HepG2 (cell line): ENCODE data around the genes TPRG1L, CCDC27, C1orf174, KCNAB2, HES2 and TNFRSF25.

DNA sequence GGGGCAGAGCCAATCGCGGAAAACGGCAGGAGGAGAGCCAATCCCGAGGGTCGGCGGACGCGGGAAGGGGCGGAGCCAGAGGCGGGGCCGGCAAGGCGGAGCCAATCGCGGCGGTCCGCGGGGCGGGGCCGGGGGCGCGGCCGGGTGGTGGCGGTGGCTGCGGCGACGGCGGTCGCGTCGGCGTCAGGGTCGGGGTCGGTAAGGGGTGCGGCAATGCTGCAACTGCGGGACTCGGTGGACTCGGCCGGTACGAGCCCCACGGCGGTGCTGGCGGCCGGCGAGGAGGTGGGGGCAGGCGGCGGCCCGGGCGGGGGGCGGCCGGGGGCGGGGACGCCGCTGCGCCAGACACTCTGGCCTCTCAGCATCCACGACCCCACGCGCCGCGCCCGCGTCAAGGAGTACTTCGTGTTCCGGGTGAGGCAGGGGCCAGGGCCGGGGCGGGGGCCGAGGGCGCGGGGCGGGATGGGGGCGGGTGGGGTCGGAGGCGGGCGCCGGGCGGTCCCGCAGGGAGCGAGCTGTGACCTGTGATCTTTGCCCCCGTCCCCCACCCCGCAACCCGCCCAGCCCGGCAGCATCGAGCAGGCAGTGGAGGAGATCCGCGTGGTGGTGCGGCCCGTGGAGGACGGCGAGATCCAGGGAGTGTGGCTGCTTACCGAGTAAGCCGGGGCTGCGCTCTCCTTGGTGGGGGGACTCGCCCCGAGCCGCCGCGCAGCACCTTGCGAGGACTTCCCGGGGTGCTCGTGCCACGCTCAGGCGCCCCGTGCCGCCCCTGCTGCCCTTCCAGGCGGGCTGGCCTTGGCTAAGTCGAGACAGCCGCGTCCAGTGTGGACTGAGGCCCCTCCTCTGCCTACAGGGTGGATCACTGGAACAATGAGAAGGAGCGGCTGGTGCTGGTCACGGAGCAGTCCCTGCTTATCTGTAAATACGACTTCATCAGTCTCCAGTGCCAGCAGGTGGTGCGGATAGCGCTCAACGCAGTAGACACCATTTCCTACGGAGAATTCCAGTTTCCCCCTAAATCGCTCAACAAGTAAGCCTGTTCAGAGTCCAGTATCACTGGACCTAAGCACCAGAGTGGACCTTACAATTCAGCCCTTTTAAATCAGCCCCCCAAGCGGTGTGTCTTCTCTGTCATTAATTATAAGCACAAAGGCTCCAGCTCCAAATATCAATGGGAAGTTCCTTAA lies at the start of gene TPRG1L:
TPRG1L (plus strand) TSS at position 156 of the 1,187 bp plus-strand sequence.
- RRBS, 2 experiments: 1 to 2% methylated on average over 60 to 64 of the region's 116 CpGs
CAGE:
- cytosol, long polyA minus RNA: start-site peak on the plus strand centred at position 190 of the sequence, 41 bp wide, 17 reads
- cytosol, long polyA plus RNA: start-site peak on the plus strand centred at position 173 of the sequence, 41 bp wide, 101 and 228 reads in 2 replicates; start-site peak on the plus strand centred at position 597 of the sequence, 96 bp wide, 114 and 43 reads in 2 replicates
- long polyA plus RNA: start-site peak on the plus strand centred at position 168 of the sequence, 31 bp wide, 248 and 425 reads in 2 replicates
- nucleus, long polyA minus RNA: no peak
- nucleus, long polyA plus RNA: no peak

DNA sequence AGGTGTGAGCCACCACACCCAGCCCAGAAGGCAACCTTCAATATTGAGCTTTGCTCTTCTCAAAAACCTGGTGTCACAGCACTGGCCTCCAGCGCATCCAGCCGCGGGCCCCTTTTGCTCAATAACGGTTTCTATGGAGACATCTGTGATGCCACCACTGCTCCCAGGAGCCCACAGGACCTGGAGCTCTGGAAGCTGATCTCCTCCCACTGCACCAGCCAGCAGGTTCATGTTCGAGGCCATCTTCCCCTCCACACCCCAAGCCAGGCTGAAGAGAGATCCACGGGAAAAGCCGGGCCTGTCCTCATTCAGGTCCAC lies at the start of gene CCDC27:
CCDC27 (plus strand) TSS at position 198 of the 318 bp plus-strand sequence.
- RRBS, 2 experiments: no CpG with 5 or more reads among the region's 7 CpGs
CAGE:
- cytosol, long polyA minus RNA: no peak
- cytosol, long polyA plus RNA: no peak
- long polyA plus RNA: no peak
- nucleus, long polyA minus RNA: no peak
- nucleus, long polyA plus RNA: no peak

- RRBS, 2 experiments: 2 to 3% methylated on average over 20 to 21 of the region's 72 CpGs
CAGE:
- cytosol, long polyA minus RNA: start-site peak on the minus strand at chr1:3900262-3900285, 5 reads
- cytosol, long polyA plus RNA: start-site peak on the minus strand at chr1:3900220-3900267, 253 and 221 reads in 2 replicates
- long polyA plus RNA: no peak
- nucleus, long polyA minus RNA: no peak
- nucleus, long polyA plus RNA: start-site peak on the minus strand at chr1:3900221-3900231, 36 and 50 reads in 2 replicates
Measured at GRCh38 chr1:3899265-3900554, at the start of gene C1orf174. Gene C1orf174 (minus strand): TSS chr1:3900272.

DNA sequence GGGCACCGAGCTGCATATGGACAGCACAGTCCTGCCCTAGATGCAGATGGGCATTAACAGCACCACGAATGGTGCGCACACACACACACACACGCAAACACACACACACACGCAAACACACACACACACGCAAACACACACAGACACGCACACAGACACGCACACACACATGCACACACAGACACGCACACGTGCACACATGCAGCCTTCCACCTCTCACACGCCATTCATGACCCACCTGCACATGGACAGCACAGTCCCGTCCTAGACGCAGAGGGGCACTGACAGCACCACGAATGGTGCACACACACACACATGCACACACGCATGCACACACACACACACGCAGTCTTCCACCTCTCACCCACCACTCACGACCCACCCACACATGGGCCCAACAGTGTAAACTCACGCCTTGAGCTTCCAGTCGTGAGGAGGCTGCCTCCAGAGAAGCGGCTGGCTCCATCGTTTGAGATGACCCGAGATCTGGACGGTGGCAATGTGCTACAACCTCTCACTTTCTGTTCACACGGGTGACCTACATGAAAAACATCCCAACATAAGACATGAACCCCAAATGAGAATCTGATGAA lies 112.4 kb downstream of the NPHP4 start:
- RRBS, 2 experiments: no CpG with 5 or more reads among the region's 24 CpGs
CAGE:
- cytosol, long polyA minus RNA: no peak
- cytosol, long polyA plus RNA: no peak
- long polyA plus RNA: no peak
- nucleus, long polyA minus RNA: no peak
- nucleus, long polyA plus RNA: no peak

GRCh38 chr1:5907969-5908361 lies 84.3 kb downstream of the NPHP4 start:
- RRBS, 2 experiments: no CpG with 5 or more reads among the region's 8 CpGs
CAGE:
- cytosol, long polyA minus RNA: no peak
- cytosol, long polyA plus RNA: no peak
- long polyA plus RNA: no peak
- nucleus, long polyA minus RNA: no peak
- nucleus, long polyA plus RNA: no peak

GRCh38 chr1:6045751-6046173 lies at the start of gene KCNAB2:
Gene KCNAB2 (plus strand): TSS chr1:6045888.
- RRBS, 2 experiments: no CpG with 5 or more reads among the region's 16 CpGs
CAGE:
- cytosol, long polyA minus RNA: no peak
- cytosol, long polyA plus RNA: no peak
- long polyA plus RNA: no peak
- nucleus, long polyA minus RNA: no peak
- nucleus, long polyA plus RNA: no peak

GRCh38 chr1:6271525-6272110 lies 10.7 kb upstream of the GPR153 start:
- RRBS, 2 experiments: 90 to 94% methylated on average over 1 to 2 of the region's 19 CpGs
CAGE:
- cytosol, long polyA minus RNA: no peak
- cytosol, long polyA plus RNA: no peak
- long polyA plus RNA: no peak
- nucleus, long polyA minus RNA: no peak
- nucleus, long polyA plus RNA: no peak

DNA sequence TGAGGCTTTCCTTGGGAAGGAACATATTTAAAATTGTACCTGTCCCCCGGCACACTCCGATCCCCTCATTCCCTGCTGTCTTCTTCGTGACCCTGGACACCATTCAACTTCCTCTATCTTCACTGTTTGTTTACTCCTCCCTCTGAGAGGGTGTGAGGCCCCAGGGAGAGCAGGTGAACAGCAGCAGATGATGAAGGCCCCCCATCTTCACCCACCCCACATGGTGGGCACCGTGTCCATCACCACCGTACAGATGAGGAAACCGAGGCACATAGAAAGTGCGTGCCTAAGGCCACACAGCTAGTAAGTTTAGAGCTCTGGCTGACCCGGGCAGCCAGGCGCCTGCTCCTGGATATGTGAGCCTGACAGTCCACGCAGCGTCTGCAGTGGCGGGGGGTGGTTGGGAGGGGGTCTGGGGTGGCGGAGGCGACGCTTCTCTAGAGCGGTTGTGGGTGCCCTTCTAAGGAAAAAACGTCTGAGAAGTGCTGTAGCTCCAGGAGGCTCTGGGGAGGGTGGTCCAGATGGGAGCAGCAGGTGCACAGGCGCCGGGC lies 16.9 kb upstream of the GPR153 start:
- RRBS, 2 experiments: no CpG with 5 or more reads among the region's 19 CpGs
CAGE:
- cytosol, long polyA minus RNA: no peak
- cytosol, long polyA plus RNA: no peak
- long polyA plus RNA: no peak
- nucleus, long polyA minus RNA: no peak
- nucleus, long polyA plus RNA: no peak

DNA sequence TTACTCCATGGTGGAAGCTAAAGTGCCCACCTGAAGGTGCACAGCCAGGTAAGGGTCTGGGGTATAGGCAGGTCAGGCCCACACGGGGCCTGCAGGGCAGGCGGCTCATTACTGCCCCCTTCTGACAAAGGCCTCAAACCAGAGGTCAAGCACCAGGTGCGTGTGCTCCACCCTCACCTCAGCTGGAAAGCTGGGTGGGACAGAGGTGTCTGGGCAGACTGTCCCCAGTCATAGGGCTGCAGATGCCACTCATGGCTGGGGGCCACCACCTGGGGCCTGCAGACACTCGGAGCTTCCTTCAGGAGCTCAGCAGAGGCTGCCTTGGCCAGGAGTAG lies 36.3 kb downstream of the ACOT7 start:
- RRBS, 2 experiments: no CpG with 5 or more reads among the region's 4 CpGs
CAGE:
- cytosol, long polyA minus RNA: no peak
- cytosol, long polyA plus RNA: no peak
- long polyA plus RNA: no peak
- nucleus, long polyA minus RNA: no peak
- nucleus, long polyA plus RNA: no peak

GRCh38 chr1:6384851-6385278 lies 8.7 kb downstream of the ACOT7 start:
- RRBS, 2 experiments: no CpG with 5 or more reads among the region's 3 CpGs
CAGE:
- cytosol, long polyA minus RNA: no peak
- cytosol, long polyA plus RNA: no peak
- long polyA plus RNA: no peak
- nucleus, long polyA minus RNA: no peak
- nucleus, long polyA plus RNA: no peak

- RRBS, 2 experiments: 2 to 3% methylated on average over 44 to 46 of the region's 110 CpGs
CAGE:
- cytosol, long polyA minus RNA: start-site peak on the minus strand at chr1:6393355-6393410, 432 reads
- cytosol, long polyA plus RNA: no peak
- long polyA plus RNA: start-site peak on the minus strand at chr1:6393357-6393420, 43 and 29 reads in 2 replicates
- nucleus, long polyA minus RNA: no peak
- nucleus, long polyA plus RNA: no peak
Measured at GRCh38 chr1:6392869-6393639, 513 bp downstream of the ACOT7 start.

DNA sequence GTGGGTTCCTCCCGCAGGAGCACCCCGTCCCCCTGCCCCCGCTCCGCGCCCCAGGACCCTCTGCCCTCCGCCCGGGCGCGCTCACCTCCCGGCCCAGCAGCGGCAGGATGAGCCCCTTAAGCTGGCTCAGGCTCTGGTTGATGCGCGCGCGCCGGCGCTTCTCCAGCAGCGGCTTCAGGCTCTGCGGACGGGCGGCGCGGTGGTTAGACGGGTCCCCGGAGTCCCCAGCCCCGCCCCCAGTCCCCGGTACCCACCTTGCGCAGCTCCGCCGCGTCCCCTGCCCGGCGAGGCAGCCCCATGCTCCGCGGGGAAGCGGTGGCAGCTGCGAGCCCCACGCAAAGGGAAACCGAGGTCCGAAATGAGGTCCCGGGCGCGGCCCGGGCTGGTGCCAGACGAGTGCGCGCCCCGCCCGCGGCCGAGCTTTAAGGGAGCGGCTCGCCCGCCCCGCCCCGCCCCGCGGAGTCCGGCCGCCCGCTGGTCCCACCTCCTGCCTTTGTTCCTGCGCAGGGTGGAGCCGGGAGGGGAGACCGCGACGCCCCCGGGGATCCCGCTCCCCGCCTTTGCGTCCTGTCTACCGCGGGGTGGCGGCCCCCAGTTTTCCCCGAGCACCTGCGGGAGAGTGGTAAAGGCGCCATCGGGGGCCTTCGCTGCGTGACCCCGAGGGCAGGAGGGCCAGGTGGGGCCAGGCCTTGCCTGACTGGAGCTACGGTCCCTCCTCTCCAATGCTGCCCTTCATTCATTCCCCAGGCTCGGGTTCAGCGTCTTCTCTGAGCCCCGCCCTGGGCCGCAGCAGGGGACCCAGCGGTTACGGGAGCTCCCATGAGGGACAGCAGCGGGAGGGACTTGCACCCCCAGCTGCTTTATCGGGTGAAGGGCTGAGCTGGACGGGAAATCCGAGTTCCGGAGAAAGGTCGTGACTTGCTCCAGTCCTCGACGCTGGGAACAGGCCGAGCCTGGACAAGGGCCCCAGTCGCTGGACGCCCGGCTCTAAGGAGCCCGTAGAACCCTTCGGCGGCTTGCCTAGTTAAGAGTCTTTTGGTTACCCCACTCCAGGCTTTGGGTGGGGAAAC lies at the start of gene HES2:
HES2 (minus strand) TSS at position 398 of the 1,070 bp plus-strand sequence.
- RRBS, 2 experiments: 3 to 4% methylated on average over 57 of the region's 102 CpGs
CAGE:
- cytosol, long polyA minus RNA: no peak
- cytosol, long polyA plus RNA: no peak
- long polyA plus RNA: no peak
- nucleus, long polyA minus RNA: no peak
- nucleus, long polyA plus RNA: no peak

- RRBS, 2 experiments: 1 to 7% methylated on average over 18 to 25 of the region's 54 CpGs
CAGE:
- cytosol, long polyA minus RNA: no peak
- cytosol, long polyA plus RNA: no peak
- long polyA plus RNA: no peak
- nucleus, long polyA minus RNA: no peak
- nucleus, long polyA plus RNA: no peak
Measured at GRCh38 chr1:6446759-6447631, 19.0 kb downstream of the TNFRSF25 start.

DNA sequence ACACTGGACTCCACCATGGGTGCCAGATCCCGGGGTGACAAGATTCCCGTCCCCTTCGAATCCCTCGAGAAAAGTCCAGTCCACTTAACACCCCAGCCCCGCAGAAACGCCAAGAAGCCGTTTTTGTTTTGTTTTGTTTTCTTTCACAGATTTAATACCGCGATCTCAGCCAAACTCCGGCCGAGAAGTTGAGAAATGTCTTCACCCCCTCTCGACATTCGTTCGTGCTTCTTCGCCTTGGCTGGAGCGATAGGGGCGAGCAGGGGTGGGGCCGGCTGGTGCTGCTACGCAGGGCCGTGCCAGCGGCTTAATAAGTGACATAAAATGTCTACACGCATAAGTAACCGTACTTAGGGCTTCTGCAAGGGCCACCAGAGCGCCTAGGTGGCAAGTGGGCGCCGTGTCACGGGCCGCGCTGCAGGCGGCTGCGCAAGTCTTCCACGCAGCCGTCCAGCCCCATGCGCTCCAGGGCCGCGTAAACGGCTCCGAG lies 4.9 kb downstream of the TNFRSF25 start:
- RRBS, 2 experiments: 100% methylated on average over 3 of the region's 38 CpGs; no CpG with 5 or more reads in 1 of the 2 experiments
CAGE:
- cytosol, long polyA minus RNA: no peak
- cytosol, long polyA plus RNA: no peak
- long polyA plus RNA: no peak
- nucleus, long polyA minus RNA: no peak
- nucleus, long polyA plus RNA: no peak

GRCh38 chr1:6465539-6466436 lies at the start of gene TNFRSF25:
Gene TNFRSF25 (minus strand): TSS chr1:6466173.
- RRBS, 2 experiments: no CpG with 5 or more reads among the region's 61 CpGs
CAGE:
- cytosol, long polyA minus RNA: no peak
- cytosol, long polyA plus RNA: no peak
- long polyA plus RNA: no peak
- nucleus, long polyA minus RNA: no peak
- nucleus, long polyA plus RNA: no peak

- RRBS, 2 experiments: 47 to 53% methylated on average over 4 to 6 of the region's 16 CpGs
CAGE:
- cytosol, long polyA minus RNA: no peak
- cytosol, long polyA plus RNA: no peak
- long polyA plus RNA: no peak
- nucleus, long polyA minus RNA: no peak
- nucleus, long polyA plus RNA: no peak
Measured at GRCh38 chr1:6484785-6485211, 6.7 kb downstream of the PLEKHG5 start.

DNA sequence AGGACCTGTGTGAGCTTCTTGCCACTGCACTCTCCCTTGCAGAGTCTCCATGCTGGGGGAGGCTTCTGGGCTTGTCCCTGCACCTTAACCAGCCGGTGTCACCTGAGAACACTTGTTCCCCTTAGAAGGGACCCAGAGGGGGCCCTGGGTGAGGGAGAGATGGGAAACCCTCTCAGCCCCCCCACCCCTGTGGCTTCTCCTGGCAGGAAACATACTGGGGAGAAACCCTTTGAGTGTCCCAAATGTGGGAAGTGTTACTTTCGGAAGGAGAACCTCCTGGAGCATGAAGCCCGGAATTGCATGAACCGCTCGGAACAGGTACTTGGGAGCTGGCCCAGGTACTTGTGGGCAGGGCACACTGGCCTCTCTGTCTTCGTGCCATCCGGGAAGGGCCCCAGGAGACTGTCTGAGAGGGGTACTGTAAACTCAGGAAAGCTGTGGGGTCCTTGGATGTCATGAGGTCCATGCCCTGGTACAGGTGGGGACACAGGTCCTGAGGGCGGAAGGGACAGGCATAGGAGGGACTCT lies 6.0 kb downstream of the ZBTB48 start:
- RRBS, 2 experiments: 95 to 98% methylated on average over 5 of the region's 8 CpGs
CAGE:
- cytosol, long polyA minus RNA: no peak
- cytosol, long polyA plus RNA: no peak
- long polyA plus RNA: no peak
- nucleus, long polyA minus RNA: no peak
- nucleus, long polyA plus RNA: no peak

DNA sequence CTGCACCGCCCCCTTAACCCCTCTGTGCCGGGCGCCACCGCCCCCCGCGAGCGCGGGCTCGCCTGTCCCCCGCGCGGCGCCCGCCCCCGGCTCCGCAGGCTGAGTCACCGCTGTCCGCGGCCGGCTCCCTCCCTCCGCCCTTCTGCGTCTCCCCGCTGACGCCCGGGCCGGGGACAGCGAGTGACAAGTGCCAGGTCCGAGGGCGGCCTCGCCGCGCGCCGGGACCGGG lies 192 bp upstream of the KLHL21 start:
- RRBS, 2 experiments: 2% methylated on average over 28 of the region's 35 CpGs
CAGE:
- cytosol, long polyA minus RNA: no peak
- cytosol, long polyA plus RNA: no peak
- long polyA plus RNA: no peak
- nucleus, long polyA minus RNA: no peak
- nucleus, long polyA plus RNA: no peak

DNA sequence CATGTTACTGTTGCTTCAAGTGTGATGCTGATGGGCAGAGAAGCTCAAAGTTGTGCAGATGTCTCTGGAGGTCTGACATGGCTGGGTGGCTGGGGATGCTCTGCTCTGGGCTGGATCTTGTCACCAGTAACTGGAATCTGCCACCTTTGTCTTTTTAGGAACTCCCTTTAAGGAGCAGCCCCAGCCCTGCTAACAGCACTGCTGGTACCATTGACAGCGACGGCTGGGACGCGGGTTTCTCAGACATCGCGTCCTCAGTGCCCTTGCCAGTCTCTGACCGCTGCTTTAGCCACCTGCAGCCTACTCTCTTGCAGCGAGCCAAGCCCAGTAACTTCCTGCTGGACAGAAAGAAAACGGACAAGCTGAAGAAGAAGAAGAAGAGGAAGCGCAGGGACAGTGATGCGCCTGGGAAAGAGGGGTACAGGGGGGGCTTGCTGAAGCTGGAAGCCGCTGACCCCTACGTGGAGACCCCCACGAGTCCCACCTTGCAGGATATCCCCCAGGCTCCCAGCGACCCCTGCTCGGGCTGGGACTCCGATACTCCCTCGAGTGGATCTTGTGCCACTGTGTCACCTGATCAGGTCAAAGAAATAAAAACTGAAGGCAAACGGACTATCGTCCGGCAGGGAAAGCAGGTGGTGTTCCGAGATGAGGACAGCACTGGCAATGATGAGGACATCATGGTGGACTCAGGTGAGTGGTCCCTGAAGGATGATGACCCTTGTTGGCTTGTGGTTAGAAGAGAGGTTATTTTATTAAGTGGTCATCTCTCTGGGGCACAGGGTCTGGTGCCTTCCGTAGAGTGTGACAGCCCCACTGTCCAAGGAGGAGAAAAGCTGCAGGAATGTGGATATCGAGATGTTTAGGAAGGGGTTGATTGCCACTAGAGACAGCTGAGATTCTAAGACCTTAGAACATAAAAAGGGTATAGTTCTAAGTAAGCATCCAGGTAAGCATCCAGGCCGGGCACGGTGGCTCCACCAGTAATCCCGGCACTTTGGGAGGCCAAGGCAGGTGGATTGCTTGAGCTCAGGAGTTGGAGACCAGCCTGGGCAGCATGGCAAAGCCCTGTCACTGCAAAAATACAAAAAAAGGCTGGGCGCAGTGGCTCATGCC lies 4.7 kb upstream of the THAP3 start:
- RRBS, 2 experiments: no CpG with 5 or more reads among the region's 28 CpGs
CAGE:
- cytosol, long polyA minus RNA: no peak
- cytosol, long polyA plus RNA: no peak
- long polyA plus RNA: no peak
- nucleus, long polyA minus RNA: no peak
- nucleus, long polyA plus RNA: no peak

- RRBS, 2 experiments: no CpG with 5 or more reads among the region's 7 CpGs
CAGE:
- cytosol, long polyA minus RNA: no peak
- cytosol, long polyA plus RNA: no peak
- long polyA plus RNA: no peak
- nucleus, long polyA minus RNA: no peak
- nucleus, long polyA plus RNA: no peak
Measured at GRCh38 chr1:6667170-6667769, 34.3 kb downstream of the DNAJC11 start.